Metanephros (tissue), 2 donors: ENCODE measurements around a stretch of chr7.

- RAMPAGE, long total RNA, result no peak
Measured at GRCh38 chr7:27189204-27189776, 4.3 kb upstream of the HOXA11 start.

GRCh38 chr7:27199306-27200010 lies 433 bp downstream of the HOXA13 start:
- RAMPAGE, long total RNA, result no peak

GRCh38 chr7:27200749-27201231 lies 899 bp upstream of the HOXA13 start:
- RAMPAGE, long total RNA, result no peak

DNA sequence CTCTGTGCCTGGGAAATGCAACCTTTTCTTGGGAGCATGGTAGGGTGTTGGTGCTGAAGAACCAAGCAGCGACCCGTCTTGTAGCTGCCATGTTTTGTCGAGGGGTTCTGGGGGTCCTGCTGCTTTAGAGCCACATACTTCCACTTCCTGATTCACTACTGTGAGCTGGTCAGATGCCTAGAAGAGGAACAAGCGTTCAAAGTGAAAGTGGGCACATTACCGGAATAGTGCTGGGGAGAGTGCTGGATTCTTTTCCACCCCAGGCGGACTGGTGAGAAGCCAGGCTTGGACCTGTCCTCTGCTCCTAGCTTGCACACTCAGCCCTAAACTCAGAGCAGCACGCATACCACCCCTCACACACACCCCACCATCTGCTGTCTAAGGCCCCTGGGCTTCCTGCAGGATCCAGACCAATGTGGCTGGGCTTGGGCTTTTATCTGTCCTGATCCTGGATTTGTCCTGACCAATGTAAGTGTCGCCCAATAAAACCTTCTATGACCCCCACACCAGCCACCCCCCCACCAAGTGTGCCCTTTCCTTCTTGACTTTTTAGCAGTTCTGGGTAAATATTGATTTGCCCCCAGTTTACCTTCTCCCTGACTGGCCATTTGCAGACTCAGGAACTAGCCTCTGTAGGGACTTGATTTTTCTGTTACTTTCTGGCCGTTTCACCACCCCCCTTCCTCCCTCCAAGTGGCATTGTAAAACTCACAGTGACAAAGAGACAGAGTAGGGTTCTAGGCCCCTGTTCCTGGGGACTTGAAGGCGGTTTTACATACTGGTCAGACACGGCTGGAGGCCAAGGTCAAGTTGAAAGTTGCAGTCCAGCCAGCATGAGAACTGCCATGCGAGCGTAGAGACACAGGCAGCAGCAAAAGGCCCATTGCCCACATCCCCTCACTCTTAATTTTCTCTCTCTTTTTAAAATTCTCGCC lies 1.7 kb upstream of the HOXA13 start:
- RAMPAGE, long total RNA, result no peak

DNA sequence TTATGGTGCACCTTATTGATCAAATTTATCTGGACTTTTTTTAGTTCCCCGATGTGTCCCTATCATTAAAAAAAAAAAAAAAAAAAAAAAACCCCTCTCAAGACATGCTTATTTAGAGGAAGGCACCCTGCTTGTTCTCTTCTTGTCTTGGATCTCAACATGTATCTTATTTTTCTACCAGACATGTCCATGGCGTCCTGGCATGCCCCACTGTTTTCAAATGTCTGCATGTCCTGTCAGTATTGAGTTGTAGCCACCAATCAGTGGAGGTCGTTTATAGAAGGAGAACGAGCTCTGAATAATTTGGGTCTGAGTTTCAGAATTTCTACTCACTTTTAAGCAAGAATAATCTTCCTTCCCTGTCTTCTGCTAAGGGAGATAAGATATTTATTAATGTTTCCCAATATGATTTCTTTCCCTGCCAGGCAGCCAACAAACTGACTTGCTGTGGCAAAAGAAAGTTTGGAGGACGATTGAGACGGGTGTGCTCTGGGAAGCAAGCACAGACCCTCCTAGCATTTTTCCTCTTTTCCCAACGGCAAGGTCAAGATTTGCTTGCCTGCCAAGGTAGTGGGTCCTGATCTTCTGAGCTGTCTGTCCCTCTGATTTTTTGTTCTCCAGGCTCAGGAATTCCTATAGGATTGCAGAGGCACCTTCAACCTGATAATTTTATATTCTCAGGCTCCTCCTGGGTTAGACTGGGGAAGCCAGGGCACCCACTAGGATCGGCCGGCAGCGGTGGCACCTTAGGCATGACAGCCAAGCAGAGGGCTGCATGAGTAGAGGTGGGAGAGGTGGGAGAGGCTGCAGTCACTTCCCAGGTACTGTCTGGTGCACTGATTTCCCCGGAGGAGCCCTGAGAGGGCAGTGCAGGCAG lies 3.1 kb upstream of the HOXA13 start:
- RAMPAGE, long total RNA, result no peak

GRCh38 chr7:27364164-27364867 lies 121.7 kb downstream of the EVX1 start:
- RAMPAGE, long total RNA, result no peak

GRCh38 chr7:27656926-27657339 lies 5.8 kb downstream of the HIBADH start:
- RAMPAGE, long total RNA, result no peak

- RAMPAGE, long total RNA, result no peak
Measured at GRCh38 chr7:27739092-27739922, 655 bp upstream of the TAX1BP1 start.

- RAMPAGE, long total RNA, result no peak
Measured at GRCh38 chr7:27954268-27954700, 214.3 kb downstream of the TAX1BP1 start.

- RAMPAGE, long total RNA, result no peak
Measured at GRCh38 chr7:28082942-28083381, 97.6 kb downstream of the JAZF1 start.

GRCh38 chr7:28144960-28145485 lies 35.6 kb downstream of the JAZF1 start:
- RAMPAGE, long total RNA, result no peak

- RAMPAGE, long total RNA, result no peak
Measured at GRCh38 chr7:28239924-28240280, 59.3 kb upstream of the JAZF1 start.

DNA sequence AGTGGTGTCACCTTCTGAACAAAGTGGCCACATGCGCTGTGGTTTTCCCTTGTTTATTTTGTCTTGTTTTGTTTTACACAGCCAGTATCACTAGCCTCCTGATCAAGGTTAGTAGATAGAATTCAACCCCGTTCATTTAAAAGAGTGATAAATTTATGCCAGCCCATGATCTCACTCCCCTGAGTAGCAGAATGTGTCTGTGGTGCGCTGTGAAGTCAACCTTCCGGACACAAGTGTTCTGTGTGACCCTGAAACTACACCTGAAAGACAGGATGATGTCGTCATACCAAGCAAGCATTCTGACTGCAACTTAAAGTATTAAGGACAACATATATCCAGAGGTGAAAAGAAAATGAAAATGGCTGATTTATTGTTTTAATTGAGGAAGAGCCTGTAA lies 209.2 kb downstream of the CREB5 start:
- RAMPAGE, long total RNA, result no peak

DNA sequence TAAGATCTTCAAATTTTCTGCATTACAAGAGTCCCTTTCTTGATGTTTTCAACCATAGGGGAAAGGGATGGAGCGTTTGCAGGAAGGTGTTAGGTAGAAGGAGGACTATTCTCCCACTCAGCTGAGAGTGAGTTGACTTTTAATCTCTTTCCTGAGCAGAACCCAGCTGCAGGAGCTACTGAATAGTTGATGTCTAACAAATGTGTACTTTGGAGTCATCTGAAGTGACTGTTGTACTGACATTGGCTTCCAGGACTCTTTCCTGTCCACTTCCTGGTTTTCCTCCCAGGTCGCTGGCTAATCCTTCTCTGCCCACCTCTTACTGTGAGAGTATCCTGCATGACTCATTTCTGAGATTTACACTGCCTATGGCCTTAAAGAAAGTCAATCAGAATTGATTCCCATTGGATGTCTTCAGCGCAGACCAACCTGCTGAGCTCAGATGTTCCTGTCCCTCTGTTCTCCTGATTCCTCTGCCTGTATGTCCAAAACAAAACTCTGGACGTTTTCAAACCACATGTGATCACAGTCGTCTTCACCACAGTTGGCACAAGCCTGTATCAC lies 261.9 kb downstream of the CREB5 start:
- RAMPAGE, long total RNA, result no peak

- RAMPAGE, long total RNA, result no peak
Measured at GRCh38 chr7:28685505-28686437, 272.4 kb downstream of the TRIL start.

GRCh38 chr7:29035279-29035874 lies 77.2 kb upstream of the TRIL start:
- RAMPAGE, long total RNA, result no peak

DNA sequence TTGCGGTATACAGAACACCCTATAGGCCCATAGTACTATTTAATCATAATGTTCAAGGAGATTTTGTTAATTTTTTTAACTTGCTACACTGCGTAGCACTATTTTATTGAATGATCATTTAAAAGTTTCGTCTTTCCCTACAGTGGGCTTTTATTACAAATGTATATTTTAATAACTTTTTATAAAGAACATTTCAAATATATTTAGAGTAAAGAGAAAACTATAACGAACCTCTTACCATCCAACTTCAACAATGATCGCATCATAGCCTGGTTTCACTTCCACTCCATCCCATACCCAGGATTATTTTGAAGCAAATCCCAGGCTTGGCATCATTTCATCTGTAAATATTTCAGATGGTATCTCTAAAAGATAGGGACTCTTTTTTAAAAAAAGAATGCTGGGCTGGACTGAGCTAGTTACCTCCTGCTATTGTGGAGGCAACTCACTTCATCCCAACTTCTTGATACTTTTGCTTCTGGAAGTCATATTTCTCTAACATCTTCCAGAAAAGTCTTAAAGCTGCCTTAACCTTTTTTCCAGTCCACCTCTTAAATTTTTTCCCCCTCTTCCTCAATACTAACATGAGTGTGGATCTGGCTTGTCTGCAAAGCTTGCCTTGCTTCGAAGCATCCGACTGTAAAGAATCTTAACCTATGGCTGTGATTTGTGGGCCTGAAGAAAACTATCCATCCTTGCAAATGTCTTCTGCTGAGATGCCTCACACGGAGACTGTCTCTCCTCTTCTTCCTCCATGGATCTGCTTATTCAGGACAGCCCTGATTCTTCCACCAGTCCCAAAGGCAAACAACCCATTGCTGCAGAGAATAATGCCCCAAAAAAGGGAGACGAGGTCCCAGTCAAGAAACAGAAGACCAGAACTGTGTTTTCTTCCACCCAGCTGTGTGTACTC lies 17.4 kb downstream of the CHN2 start:
- RAMPAGE, long total RNA, result no peak

DNA sequence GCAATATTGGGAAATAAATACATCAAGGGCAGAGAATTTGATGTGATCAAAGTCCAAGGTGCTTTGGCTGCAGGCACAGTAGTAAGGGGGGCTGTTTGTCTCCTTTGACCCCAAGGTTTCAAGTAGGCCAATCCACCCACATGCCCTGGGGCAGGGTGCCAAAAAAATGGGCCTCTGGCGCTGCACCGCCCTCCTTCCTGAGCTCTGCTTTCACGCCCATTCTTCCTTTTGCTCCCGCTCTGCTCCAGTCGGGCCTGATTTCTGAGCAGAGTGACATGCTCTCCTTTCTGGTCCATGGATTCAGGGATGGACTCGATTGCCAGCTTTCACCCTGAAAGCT lies 34.1 kb downstream of the CHN2 start:
- RAMPAGE, long total RNA, result no peak

GRCh38 chr7:29289129-29289915 lies 94.7 kb downstream of the CHN2 start:
- RAMPAGE, long total RNA, result no peak

DNA sequence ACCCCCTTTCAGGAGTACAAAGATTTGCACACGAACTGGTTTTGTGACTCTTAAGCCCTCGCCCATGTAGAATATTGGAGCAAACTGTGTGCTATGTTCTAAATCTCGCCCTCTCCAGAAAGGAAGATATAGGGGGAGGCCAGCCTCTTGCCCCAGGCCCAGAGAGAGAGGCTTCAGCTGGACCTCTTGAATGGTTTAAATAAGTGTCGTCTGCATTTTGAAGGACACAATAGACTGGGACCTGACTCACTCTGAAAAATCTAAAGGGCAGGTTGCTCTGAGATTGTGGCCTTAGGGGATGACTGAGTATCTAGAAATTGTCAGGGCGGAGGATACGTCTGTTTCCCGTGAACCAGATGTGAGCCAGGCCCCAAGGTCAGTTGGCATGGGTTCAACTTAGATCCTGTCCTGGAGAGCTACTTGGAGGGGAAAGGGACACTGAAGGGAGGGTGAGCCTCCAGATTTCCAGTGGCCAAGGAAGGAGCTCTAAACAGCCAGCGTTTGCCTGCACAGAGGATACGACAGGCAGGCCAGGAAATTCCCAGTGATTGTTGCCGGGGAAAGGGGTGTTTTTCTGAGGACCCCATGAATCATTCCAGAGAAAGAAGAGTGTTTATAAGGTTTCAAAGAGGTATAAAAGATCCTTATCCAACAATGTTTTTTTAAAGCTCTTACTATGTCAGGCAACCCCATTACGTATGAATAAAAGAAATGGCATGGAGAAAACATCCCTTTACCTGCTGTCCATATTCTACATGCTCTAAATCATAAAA lies 110.2 kb downstream of the CHN2 start:
- RAMPAGE, long total RNA, result no peak